Smooth muscle cell (in vitro differentiated cells): ENCODE measurements around the genes PINK1 and USP48.

GRCh38 chr1:20483405-20484006 lies 2.5 kb downstream of the CAMK2N1 start:
- RAMPAGE, long total RNA = no peak

DNA sequence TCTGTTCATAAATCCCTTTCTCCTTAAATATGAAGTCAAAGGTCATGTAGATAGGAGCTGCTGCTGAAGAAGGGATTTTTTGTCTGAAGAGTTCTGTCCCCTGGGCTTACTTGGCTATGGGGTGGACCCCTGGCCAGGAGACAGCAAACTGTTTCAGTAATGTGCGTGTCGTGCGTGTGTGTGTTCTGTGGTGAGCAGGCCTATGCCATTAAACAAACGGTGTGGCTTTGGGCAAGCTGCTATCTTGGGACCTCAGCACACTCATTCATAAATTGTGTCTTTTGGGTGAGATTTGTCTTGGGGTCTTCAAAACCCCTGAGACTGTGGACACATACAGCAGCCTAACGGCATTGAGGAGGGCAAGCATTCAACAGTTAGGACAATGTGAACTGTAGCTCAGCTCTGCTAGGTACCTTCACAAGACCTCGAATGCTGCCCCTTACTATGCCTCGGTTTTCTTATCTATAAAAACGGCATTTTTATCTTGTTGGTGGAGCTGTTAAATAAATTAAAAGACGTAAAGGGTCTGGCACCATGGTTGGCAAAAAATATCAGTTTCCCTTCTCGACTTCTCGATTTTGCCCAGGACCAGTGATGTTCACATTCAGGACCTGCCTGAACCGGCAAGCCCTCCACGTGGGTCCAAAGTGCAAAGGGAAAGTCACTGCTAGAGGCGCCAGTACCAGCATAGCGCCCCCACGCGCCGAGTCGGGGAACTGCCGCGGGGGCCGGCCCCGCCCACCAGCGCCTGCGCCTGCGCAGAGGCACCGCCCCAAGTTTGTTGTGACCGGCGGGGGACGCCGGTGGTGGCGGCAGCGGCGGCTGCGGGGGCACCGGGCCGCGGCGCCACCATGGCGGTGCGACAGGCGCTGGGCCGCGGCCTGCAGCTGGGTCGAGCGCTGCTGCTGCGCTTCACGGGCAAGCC lies at the start of gene PINK1:
TSS of gene PINK1 (plus strand) at position 761 of the 925 bp plus-strand sequence.
- RAMPAGE, long total RNA = no peak

DNA sequence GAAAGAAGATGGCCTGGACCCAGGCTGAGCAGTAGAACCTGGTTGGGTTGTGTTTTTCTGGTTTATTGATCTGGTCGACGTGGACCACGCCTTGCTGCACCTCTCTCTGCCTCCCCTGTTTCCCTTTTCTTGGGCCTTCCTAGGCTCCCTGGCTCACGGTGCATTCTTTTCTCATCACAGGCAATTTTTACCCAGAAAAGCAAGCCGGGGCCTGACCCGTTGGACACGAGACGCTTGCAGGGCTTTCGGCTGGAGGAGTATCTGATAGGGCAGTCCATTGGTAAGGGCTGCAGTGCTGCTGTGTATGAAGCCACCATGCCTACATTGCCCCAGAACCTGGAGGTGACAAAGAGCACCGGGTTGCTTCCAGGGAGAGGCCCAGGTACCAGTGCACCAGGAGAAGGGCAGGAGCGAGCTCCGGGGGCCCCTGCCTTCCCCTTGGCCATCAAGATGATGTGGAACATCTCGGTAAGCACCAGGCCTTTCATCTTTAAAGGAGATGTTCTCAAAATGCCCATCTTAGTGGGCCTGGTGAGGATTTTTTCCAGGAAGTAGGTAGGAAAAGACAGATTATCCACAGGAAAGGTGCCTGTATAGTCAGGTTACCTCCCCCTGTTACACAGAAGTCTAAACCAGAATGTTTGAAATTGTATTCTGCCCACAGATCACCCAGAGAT lies 4.5 kb downstream of the PINK1 start:
- RAMPAGE, long total RNA = no peak

DNA sequence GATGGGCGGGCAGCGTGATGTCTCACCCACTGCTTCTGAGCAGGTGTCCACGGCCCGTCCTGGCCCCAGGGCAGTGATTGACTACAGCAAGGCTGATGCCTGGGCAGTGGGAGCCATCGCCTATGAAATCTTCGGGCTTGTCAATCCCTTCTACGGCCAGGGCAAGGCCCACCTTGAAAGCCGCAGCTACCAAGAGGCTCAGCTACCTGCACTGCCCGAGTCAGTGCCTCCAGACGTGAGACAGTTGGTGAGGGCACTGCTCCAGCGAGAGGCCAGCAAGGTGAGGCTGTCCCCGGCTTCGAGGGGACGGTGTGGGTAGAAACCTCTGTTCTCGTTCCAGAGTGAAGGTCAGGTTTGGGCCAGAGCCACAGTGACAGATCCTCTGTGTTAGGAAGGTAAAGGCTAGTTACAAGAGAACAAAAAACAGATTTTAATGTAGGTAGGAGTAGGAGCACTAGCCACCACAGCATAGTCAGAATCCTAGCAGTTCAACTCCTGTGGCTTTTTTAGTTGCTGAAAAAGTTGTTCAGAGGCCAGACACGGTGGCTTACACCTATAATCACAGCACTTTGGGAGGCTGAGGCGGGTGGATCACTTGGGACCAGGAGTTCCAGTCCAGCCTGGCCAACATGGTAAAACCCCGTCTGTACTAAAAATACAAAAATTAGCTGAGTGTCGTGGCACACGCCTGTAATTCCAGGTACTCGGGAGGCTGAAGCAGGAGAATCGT lies 12.1 kb downstream of the DDOST start:
- RAMPAGE, long total RNA = no peak

DNA sequence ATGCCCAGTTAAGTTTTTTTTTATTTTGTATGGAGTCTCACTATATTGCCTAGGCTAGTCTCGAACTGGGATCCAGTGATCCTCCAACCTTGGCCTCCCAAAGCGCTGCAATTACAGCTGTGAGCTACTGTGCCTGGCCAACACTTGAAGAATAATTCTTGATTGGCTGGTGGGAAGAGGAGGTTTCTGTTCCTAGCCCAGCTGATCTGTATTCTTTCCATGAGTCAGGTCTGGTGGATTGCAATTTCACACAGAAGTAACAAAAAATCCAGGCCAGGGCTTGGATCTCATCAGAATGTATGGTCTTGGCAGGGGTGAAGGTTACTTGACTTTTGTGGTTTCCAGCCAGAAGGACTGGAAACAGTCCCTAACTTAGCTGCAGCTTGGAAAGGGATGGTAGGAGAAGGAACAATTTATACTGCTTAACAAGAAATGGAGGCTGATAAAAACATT lies 5.1 kb upstream of the HP1BP3 start:
- RAMPAGE, long total RNA = no peak

DNA sequence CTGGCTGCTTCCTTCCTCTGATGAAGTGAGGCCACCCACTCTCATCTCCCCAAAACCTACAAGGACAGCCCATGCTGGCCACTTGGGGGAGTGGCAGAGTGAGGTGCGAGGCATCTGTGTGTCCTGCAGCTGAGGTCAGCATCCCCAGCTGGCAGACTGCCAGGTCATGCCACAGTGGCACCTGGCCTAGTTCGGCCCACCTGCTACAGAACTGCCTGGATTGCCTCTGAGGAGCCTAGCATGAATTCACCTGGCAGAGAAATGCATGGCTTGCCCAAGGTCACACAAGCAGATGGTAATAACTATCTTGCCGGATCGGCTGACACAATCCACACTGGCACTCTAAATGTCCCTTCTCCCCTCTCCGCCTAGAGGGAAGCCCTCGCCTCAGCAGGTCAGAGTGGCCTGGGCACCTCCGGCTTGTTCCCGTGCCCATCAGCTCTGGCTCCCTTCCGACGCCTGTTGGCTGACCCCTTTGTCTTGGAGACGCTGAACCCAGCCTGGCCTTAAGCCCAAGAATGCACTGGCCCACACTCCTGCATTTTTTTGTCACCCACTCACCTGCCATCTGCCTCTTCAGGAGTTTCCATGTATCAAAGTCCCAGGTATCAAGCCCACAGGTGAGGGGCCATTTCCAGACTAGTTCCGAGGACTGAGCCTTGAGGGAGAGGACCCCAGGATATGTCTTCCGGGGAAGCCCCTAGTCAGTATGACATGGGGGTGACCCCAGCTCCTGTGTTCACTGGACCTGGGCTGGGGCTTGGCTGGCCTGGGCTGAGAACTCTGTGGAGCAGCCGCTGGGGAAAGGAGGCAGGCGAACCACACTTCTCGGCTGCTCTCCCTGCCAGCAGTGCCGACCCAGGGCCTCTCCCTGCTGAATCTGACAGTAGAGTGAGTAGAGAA lies 21.7 kb downstream of the ECE1 start:
- RAMPAGE, long total RNA = no peak

DNA sequence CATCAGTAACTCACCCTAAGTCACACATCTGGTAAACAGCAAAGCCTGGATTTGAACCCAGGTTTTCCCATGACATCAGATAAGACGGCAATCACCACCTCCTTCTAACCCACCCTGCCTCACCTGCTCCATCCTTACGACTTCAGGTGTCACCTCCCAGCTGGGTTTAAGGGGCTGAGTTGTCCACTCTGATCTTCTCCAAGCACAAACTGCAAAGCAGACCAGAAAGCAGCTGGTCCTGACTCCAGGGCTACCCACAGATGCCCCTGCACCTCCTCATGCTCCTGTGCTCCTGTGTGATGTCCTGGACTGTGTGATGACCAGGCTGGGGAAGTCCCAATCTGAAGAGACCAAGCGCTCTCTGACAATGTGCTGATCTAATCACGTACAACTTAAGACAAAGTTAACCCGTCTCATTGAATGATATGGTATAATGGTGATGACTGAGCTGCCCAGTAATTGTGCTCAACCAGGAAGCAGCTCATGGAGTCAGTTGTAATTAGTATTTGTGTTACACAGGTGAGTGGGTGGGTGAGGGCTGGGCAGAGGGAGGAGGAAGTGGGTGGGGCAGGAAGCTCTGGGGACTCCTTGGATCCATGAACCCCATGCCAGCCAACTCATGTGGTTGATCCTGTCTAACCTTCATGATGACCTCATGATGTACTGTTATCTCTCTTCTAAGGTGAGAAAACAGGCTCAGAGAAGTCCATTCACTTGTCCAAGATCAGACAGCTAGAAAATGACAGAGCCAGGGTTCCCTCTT lies 8.6 kb upstream of the ECE1 start:
- RAMPAGE, long total RNA = no peak

DNA sequence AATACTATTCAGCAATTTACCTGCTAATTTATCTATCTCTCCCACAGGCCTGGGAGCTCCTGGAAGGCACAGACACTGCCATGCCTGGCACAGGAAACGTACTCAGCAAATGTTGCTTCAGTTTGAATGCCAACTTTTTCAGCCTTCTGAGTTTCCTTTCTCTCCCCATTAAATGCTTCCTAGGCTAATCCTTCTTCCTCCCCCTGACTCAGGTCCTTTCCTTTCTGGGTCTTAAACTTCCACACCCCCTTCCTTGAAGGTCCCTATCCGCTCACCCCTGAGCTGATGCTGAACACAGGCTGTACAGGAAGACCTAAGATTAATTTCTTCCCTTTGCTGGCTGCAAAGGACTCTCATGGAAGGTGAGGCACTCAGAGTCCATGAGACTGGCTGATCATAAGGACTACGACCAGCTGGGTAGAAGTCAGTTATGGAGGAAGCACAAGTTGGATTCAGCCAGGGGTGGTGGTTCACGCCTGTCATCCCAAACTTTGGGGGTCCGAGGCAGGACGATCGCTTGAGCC lies 40.3 kb upstream of the ECE1 start:
- RAMPAGE, long total RNA = no peak

DNA sequence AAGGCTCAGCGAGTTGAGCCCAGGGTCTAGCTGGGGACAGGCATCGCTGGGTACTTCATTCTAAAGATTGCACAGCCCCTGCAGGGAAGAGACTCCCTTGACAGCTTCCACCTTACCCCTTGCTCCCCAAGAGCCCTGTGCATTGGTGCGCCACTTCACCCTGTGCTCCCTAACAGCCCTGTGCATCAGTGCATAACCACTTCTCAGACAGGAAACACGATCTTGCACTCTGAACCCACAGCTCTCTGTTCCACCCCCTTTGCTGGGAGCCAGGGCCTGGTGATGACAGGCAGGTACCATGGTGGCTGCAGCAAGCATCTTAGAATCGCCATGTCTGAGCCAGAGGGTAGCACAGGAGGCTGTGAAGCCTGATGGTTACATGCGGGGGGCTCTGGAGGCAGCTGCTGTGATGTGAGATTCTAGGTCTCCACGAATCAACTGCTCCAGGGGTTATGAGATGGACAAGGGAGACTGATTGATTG lies 5.0 kb downstream of the ALPL start:
- RAMPAGE, long total RNA = no peak

DNA sequence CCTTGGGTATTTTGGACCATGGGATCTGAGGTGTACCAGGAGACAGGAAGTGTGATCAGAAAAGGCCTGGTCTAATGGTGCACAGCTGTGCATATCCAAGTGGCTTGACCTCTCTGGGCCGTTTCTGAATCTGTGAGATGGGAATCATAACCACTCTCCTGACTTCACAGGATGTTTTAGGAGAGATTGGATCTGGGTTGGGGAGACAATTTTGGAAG lies 37.0 kb downstream of the ALPL start:
- RAMPAGE, long total RNA = no peak

DNA sequence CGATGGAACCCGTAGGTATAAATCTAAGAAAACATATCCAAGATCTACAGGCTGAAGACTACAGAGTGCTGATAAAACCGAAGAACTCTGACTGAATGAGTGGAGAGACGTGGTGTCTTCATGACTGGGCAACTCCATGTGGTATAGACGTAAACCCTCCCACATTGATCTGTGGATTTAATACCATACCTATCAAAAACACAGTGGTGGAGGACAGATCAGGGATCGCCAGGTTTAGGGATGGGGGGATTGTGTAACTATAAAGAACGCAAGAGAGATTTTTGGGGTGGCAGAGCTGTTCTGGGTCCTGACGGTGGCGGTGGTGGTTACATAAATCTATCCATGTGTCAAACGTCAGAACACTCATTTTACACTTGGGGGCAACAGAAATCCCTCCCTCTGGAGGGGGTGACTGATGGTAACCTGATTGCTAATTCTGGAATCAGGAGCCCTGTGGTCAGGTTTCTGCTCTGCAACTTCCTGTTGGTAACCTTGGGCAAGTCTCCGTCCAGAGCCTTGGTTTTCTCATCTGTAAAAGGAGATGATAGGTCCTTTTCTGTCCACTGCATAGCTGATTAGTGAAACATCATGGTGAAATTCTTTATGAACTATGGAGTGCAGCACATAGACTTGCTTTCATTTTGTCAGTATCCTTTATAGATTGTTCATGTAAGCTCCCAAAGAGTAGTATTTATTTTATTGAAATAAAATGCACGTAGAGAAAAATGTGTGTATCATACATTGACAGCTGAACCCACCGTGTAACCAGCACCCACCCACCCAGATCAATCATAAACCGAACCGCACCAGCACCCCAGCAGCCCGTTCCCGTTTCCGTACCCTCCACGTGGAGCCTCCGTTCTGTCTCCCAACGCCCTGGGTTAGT lies 40.9 kb downstream of the ALPL start:
- RAMPAGE, long total RNA = no peak

DNA sequence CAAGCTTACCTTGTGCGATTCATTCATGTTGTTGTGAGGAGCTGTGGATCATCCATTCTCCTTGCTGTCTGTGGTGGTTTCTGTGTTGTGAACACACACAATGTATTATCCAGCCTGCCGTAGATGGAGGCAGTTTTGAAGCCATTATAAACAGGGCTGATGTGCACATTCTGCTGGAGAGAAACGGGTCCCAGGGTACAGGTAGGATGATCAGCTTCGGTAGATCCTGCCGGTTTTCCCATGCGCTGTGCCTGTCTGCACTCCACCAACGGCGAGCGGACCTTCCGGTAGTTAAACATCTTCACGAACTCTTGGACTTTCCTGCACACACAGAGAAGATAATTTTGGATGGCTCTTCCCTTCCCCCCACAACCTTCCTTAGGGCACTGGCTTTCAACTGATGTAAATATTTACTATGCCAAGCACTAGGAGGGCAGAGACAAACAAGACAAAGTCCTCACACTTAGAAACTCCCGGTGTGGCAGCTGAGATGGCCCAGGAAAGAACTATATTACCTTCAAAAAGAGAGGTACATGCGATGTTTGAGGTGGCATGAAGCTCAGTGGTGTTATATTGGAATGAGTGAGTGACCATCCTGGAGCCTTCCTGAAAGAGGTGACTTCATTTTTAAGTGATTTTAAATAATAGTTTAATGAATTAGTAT lies 41.7 kb downstream of the ALPL start:
- RAMPAGE, long total RNA = no peak

DNA sequence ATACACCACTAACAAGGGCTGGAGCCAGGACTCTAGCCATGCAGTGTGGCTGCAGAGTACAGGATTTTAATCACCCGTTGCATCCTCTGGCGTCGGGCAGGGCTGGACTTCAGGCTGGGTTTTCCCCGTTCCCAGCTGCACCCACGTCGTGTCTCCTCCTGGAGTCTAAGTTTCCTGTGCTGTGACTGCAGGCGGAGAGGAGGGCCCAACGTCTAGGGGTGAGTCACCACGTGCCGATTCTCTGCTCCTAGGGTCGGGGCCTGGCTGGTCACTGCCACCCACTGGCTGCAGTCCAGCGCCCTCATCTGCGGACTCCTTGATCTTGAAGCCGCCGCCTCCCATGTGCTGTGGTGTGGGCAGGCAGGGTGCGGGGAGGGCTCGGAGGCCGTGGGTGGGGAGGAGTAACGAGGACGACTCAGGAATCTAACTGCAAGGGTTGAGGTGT lies 77.7 kb downstream of the ALPL start:
- RAMPAGE, long total RNA = no peak

GRCh38 chr1:21686798-21687475 lies 17.8 kb upstream of the RAP1GAP start:
- RAMPAGE, long total RNA = no peak

DNA sequence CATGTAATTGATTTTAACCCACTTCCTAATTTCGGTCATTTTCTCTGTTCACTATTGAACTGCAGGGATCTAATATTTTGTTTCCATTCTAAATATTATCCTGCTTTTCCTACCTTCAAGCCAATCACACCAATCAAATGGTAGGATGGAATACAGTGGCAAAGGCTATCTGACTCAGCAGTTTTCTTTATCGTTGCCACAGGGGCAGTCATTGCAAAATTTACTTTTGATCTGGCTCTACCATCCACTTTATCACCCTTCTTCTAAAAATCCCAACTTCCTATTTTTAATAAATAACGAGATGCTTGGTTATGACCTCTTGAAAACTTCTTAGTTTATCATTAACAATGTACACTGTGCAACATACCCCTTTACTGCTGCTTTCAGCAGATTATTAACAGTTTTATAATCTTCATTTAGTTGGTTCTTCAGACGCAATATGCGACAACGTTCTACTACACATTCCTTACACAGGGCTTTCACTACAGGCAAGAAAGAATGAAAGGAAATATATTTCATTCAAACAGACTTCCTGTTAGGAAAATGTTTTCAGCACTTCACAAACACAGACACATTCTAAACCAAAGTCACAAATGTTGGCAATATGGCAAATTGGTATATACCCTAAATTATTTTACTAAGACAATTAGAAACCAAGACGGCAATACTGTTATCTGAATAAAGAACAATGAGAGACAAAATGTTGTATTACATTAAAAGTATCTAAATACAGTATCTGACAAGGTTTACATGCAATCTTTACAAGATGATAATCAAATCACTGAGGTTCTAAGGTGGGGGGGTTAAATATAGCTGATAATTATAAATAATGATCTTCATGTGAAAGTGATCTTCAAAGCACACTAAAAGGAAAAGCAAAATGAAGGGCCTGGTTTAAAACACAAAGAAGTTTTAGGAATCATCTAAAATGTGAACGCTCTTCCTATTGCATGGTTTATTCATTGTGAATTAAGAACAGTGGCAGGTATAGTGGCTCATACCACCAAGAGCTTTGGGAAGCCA lies 52.4 kb upstream of the RAP1GAP start:
- RAMPAGE, long total RNA = no peak

GRCh38 chr1:21723834-21724438 lies 54.8 kb upstream of the RAP1GAP start:
- RAMPAGE, long total RNA = no peak

DNA sequence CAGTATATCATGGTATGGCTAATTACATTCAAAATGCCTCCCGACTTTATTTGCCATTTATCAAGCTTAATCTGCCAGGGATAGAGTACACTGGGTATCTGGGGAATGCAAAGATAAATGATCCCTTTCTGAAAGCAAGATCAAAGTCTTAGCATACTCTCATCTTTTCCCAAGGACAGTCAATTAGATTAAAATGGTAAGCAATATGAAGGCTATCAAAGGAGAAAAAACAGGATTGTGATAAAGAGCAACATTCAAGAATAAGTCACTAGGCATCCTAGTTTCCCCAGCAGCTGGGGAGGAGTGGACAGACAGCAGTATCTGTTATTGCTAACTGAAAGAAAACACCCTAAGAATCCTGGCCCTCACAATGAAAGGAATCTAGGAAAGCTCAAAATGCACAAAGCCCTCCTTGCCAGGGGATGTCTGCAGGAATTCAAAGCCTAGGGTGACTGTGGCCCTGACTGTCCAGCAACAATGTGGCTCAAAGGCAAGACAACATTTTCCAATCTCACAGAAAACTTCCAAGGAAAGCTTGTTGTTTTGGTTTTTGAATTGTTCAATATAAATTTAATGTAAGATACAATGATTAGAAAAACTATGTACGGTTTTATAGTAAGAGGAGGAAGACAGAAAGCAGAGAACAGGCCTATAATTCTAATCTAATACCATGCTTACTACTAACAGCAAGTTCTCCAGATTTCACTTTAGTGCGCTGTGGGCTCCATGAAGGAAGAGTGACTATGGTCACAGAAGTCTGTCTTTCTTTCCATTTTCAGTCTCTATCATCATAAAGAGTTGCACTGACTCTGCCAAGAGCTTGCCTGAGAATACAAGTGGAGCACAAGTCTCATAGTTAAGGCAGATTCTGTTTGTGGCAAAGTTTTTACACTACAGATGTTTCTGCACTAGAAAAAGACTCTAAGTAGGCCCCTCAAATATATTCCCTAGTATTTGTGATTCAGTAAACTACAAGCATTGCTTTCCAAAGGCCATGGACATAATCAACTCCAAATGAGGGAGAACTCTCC lies 56.8 kb downstream of the USP48 start:
- RAMPAGE, long total RNA = no peak

DNA sequence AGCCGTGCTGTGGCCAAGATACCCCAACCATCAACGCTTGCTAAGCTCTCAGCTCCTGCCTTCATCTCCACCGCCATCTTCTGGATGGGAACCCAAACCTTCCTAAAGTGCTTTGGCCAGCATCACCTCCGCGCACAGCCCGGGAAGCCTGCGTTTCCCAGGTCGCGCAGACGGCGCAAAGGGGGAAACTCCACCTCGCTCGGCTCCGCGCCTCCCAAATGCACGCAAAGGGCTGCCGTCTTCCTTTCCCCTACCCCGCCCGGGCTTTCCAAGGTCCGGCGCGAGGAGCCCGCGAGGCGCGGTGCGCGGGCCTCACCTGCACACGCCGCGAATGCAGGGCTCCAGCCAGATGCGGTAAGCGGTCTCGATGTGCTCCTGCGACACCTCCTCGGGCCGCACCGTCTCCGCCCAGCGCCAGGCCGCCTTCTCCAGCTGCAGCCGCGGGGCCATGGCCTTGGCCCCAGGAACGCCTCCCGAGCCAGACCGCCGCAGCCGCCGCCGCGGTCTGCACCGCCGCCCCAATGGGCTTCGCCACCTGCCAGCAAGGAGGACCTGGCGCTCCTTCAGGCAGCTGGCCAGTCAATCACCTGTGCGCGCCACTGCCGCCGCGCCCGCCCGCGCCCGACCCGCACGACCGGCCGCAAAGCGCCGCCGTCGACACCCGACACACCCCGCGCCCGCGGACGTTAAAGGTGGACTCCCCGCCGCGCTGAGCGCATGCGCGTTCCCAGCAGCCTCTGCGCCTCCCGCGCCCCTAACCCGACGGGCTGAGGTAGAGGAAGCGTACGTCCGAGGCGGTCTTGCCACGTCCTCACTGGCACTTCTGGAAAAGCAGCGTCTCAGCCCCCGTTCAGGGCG lies at the start of gene USP48:
TSS of gene USP48 (minus strand) at position 642 of the 858 bp plus-strand sequence.
- RAMPAGE, long total RNA = start-site peak on the minus strand centred at position 329 of the sequence, 608 bp wide, 14 and 16 reads in 2 replicates

- RAMPAGE, long total RNA = start-site peak on the minus strand at chr1:21783541-21783651, 7 and 11 reads in 2 replicates
Observed at GRCh38 chr1:21783366-21784517, 793 bp upstream of the USP48 start.

DNA sequence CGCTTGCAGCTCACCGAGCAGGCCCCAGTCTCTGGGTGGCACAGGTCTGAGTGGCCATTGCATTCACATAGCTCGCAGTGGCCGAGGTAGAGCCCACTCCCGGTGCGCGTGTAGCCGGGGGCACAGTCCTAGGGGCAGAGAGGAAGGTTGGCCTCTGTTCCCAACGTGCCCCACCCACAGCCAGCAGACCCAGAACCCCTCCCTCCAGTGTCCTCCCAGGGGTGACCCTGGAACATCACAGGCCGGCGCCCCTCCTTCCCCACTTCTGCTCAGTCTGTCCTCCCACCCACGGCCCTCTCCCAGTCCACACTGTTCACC lies 52.0 kb downstream of the LDLRAD2 start:
- RAMPAGE, long total RNA = no peak